Kidney epithelial cell (primary cell): ENCODE data around the genes STMN1, SH3BGRL3 and CD52.

GRCh38 chr1:25030543-25031628, 100.8 kb upstream of the RUNX3 start:
- RAMPAGE, long total RNA, result no peak
- RRBS, result no CpG with 5 or more reads among the region's 7 CpGs

DNA sequence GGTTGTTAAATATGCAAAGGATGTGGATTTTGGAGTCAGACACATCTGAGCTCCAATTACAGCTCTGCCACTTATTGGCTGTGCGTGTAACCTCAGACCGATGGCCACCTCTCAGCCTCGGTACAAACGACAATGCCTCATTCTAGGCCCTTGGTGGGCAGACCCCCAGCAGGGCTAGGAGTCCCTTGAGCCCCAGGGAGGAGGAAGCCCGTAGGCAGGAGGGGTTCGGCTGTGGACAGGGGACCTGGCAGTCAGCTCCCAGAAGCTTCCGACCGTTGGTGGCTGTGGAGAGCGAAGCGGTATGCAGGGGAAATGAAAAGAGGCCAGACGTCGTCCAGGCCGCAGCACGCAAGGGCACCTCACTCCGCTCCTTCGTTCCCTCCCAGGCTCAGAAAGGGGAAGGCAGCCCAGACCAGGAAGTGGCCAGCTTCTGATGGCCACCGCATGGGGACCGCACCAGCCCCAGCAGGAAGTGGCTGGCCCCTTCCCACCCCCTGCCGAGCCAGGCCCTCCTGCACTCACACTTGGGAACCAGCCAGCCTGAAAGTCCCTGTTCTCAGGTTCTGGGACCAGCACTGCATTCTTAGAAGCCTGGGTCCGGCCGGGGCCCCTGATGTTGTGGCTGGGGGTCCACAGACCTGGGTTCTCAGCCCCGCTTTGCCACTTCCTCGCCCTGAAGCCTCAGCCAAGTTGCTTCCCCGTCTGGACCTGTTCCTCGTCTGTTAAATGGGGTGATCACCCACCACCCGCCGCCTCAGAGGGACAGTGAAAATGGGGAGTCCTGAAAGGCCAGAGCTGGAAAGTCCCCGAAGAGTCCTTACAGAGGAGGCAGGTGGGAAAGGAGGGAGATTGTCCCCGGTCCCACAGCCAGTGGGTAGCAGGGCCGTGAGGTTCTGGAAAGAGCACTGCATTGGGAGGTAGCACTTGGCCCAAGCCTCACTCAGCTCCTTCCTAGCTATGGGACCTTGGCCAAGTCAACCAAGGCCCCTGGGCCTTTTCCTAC, 103.9 kb upstream of the RUNX3 start:
- RAMPAGE, long total RNA, result no peak
- RRBS, result no CpG with 5 or more reads among the region's 30 CpGs

DNA sequence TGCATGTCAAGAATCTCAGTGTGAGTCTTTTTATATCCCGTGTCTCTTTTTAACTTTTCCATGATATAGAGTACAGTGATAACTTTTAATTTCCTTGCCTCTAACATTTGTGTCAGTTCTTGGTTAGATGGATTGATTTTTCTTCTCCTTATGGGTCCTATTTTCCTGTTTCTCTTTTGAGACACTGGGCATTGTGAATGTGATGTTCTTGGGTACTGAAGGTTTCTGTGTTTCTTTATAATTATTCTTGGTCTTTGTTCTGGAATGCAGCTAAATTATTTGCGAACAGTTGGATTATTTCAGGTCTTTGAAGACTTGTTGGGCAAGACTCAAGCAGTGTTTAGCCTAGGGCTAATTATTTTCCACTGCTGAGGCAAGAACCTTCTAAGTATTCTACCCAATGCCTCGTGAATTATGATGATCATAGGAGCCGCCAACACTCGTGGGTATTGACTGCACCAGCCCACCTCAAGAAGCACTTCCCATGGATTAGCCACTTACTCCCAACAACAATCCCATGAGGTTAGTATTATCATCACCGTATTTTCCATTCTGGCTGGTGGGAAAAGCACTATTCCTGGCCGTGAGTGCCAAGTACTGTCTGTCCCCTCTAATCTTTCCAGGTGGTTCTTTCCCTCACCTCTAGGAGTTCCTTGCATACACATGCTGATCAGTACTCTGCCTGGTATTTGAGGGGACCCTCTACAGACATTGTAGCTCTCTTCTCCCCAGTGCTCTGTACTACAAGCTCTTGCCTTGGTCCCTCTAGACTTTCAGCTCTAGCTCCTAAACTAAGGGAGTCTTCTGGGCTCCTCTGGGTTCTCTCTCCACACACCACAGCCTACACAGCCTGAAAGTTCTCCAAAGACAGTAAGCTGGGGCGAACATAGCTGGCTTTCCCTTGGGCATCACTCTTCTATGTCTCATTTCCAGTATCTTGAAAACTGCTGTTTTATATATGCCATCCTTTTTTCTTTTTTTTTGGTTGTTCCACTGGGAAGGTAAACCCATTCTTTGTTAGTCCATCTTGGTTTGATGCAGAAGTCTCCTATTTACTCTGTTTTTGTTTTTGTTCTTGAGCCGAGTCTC, 13.2 kb downstream of the SYF2 start:
- RAMPAGE, long total RNA, result no peak
- RRBS, result no CpG with 5 or more reads among the region's 9 CpGs

DNA sequence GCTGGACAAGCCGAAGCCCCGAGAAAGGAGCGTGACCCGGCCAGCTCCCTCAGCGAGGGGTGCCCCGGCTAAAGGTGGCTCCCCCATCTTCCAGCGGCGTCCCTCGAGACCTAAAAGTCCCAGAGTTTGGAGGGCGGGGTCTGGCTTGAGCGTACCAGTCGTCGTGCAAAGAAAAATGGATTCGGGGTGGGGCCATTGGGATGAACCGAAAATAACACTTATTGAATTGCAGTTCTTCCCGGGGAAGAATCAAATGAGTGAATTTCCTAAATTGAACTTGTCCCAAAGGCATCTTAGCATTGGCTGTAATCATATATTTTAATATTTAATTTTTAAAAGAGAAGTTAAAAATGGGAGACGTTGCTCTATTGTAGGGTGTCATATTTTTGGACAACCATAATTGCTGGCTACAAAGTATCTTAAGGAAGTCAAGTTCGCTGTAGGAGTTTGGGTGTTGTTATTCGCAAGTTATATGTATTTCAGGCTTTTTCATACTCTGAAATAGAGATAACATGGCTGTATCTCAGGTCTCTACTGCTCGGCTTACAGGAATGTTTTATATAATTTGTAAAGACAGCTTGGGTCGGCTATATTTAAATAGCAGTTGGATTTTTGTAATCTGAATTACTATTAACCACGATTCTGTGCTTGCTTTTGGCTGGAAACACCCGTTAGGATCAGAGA, 752 bp downstream of the TMEM50A start:
- RAMPAGE, long total RNA, result no peak
- RRBS, result 2% methylated on average over 4 of the region's 23 CpGs

- RAMPAGE, long total RNA, result no peak
- RRBS, result no CpG with 5 or more reads among the region's 1 CpG
Observed at GRCh38 chr1:25434501-25434983, 3.8 kb downstream of the MACO1 start.

GRCh38 chr1:25491240-25491700, 52.1 kb upstream of the LDLRAP1 start:
- RAMPAGE, long total RNA, result no peak
- RRBS, result no CpG with 5 or more reads among the region's 8 CpGs

DNA sequence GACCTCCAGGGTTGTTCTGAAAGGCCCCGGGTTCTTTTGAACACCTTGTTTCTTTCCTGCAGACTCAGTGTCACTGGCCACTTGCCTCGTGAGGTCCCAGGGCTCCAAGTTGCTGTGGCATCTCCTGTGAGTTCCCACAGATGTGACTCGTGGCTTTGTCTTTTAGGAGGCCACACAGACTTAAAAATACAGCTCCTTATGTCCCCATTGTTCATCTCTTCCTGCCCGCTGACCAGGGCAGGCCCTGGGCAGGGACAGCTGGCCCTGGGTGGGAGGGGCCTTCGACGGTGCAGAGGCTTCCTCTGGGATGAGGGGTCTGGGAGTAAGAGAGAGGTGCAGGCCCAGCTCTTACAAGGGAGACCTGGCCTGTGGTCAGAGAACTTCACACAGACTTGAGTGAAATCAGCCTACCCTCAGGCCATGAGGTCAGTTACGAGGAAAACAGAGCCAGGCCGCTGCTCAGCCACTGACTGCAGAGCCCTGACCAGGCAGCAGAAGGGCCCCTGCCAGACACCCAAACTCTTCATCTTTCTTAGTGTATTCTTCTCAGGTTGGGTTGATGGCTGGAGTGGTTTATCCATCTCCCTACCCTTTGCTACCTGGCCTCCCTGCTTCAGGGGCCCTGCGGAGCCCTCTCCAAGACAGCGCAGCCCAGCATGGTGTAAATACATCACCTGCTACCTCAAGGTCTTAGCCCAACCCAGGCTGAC, 15.8 kb downstream of the LDLRAP1 start:
- RAMPAGE, long total RNA, result no peak
- RRBS, result no CpG with 5 or more reads among the region's 10 CpGs

DNA sequence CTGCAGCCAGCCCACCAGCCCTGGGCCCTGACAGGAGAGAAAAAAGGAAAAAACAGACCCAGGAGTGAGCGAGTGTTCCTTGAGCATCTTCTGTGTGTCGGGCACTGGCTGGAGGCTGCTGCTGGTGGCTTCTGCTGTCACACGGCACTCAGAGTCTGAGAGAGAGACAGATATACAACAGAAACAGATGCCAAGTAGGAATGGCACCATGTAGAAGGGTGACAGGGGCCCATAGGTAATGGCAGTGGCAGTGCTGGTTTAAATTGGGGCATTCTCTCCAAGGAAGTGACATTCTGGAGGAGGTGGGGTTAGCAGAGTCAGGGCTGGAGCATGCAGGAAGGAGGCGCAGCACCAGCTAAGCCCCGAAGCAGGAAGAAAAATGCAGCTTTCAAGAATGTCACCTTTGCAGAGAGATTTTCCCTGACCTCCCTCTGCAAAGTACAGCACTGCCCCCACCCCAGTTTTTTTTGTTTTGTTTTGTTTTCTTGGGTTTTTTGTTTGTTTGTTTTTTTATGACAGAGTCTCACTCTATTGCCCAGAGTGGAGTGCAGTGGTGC, 24.5 kb upstream of the SELENON start:
- RAMPAGE, long total RNA, result no peak
- RRBS, result no CpG with 5 or more reads among the region's 5 CpGs

DNA sequence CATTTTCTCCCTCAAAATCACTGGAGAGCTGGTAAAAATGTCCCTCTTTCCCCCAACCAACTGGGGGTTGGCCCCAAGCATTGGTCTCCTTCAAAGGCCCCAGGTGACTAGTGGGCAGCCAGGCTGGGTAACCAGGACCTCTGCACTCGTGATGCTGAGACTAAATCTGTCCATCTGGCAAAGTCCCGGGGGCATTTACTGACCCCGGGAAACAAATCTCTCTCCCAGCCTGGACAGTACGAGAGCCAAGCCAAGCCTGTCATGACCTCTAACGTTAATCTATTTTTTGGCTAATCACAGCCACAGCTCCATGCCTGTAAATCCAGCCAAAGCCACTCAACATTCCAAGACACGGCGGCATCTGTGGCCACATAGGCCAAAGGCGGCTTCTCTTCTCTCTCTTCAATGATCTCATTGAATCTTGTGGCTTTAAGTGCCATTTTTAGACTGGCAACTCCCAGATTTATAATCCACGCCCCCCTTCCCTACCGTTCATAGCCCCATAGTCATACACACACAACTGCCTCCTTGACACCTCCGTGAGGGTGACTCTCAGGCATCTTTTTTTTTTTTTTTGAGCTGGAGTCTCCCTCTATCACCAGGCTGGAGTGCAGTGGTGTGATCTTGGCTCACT, 5.8 kb upstream of the SELENON start:
- RAMPAGE, long total RNA, result no peak
- RRBS, result no CpG with 5 or more reads among the region's 11 CpGs

DNA sequence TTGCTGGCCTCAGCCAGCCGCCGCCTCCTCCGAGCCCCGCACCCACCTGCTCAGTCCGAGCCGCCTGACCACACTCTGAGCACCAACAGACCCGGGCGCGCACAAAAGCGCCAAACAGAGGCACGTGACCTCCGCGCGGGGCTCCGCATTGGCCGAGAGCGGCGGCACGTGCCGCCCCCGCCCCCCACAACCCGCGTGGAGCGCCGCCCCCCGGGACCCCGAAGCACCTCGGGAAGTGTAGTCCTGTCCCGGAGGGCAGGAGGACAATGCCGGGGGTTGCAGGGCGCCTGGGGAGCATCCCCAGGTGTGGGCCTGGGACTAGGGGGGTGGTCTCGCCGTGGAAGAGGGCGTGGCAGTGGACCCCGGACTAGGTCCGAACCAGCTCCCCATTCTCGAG, at the start of gene STMN1:
STMN1 (minus strand) TSS at position 77 of the 397 bp plus-strand sequence.
- RAMPAGE, long total RNA, result start-site peak on the minus strand centred at position 120 of the sequence, 88 bp wide, 3,848 and 1,869 reads in 2 replicates
- RRBS, result 1% methylated on average over 6 of the region's 37 CpGs

GRCh38 chr1:25933388-25933926, 27.2 kb upstream of the STMN1 start:
- RAMPAGE, long total RNA, result no peak
- RRBS, result no CpG with 5 or more reads among the region's 5 CpGs

DNA sequence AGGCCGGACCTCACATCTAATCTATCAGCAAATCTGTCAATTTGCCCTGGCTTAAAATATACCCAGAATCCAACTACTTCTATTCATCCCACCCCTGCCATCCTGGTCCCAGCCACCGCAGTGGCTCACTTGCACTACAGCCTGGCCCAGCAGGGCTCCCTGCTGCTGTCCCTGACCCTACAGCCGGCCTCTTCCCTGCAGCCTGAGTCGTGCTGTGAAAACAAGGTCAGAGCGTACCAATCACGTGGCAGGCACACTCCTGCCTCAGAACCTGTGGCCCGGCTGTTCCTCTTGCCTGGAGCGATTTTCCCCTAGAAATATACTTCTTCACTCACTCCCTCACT, 3.0 kb upstream of the EXTL1 start:
- RAMPAGE, long total RNA, result no peak
- RRBS, result 63% methylated on average over 1 of the region's 8 CpGs

GRCh38 chr1:26036028-26036294, 10.0 kb downstream of the SLC30A2 start:
- RAMPAGE, long total RNA, result no peak
- RRBS, result no CpG with 5 or more reads among the region's 20 CpGs

DNA sequence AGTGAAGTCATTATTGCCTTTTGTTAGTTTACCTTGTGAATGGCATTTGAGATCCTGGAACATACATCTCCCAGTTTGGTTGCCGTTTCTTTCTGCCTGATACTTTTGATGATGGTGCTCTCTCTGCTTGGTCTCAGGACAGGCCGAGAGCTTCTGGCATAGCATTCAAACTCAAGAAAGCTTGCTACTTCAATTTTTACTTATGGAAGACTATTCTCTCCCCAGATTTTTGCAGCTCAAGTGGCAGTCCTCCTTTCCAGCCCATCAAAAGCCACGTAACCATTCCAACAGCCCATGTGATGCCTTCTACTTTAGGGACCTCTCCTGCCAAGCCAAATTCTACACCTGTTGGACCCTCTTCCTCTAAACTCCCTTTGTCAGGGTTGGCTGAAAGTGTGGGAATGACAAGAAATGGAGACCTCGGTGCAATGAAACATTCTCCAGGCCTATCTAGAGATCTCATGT, 21.0 kb downstream of the CEP85 start:
- RAMPAGE, long total RNA, result no peak
- RRBS, result no CpG with 5 or more reads among the region's 4 CpGs

DNA sequence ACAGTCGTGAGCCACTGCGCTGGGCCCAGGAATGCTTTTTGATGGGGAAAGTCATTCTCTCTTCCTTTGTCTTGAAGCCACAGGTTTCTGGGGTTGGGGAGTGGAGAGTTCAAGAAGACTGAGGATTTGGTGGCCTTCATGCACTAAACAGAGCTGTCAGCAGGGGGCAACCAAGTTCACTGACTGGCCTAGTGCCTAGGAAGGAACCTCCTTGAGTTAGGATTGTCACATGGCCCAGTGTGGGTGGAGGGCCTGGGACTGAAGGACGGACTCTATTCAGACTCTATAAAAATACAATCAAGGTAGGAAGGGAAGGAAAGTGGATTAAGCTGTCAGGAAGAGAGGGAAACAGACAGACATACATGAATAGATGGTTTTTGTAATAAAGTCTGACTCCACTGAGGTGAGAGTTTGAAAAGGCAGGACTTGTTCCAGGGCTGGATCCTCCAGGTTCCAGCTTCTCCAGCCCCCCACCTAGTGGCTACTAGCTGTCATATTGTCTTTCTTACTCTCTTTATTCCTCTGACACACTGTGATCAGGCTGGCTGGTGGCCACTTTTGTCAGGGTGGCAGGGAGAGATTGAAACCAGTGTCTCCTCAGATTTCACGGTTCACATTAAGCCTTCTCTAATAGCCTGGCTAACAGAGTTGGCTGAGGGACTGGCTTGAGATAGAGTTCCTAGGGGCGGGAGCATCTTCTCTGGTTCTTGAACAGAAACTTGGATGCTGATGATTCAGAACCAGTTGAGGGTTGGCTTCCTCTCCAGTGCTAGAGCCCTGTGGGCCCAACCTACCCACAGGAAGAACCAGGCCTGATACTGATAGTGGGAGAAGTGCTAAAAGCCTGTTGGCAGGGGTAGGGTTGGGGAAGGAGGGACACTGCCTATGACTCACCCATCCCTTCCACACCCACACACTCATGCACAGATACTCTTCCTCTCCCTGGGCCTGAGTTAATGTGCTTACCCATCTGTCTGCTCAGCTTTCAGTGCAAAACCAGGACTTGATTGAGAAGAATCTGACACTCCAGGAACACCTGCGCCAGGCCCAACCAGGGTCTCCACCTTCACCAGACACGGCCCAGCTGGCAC, 4.0 kb upstream of the SH3BGRL3 start:
- RAMPAGE, long total RNA, result no peak
- RRBS, result no CpG with 5 or more reads among the region's 7 CpGs

- RAMPAGE, long total RNA, result start-site peak on the plus strand at chr1:26280041-26280149, 1,681 and 4,416 reads in 2 replicates
- RRBS, result under 1% methylated on average over 21 of the region's 67 CpGs
Observed at GRCh38 chr1:26279902-26280504, at the start of gene SH3BGRL3. Gene SH3BGRL3 (plus strand): TSS chr1:26280086.

- RAMPAGE, long total RNA, result no peak
- RRBS, result no CpG with 5 or more reads among the region's 21 CpGs
Observed at GRCh38 chr1:26307406-26308226, 1.2 kb upstream of the UBXN11 start.

DNA sequence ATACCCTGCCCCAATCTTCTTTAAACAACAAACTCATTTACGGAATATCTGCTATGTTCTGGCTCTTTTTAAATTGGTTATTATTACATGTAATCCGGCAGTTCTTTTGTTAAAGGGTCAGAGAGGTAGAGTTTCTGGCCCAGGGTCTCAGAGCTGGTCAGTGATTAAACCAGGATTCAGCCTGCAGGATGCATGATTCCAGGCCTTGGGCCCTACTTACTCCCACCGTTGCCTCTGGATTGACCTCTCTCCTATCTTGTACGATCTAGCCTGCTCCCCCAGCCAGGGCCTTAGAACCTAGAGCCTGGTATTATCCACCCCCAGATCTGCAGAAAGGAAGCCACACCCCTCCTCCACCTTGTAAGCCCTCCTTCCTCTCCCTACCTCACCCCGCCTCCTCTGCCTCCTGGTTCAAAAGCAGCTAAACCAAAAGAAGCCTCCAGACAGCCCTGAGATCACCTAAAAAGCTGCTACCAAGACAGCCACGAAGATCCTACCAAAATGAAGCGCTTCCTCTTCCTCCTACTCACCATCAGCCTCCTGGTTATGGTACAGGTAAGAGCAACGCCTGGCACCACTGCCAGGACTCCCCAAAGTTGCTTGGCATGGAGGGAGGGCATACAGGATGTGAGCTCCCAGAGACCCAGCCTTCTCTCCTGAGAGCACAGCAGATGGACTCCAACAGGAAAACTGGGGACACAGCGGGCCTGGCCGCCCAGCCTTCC, at the start of gene CD52:
CD52 (plus strand) TSS at position 442 of the 725 bp plus-strand sequence.
- RAMPAGE, long total RNA, result no peak
- RRBS, result no CpG with 5 or more reads among the region's 10 CpGs

GRCh38 chr1:26363679-26364149, 8.8 kb downstream of the ZNF683 start:
- RAMPAGE, long total RNA, result no peak
- RRBS, result no CpG with 5 or more reads among the region's 15 CpGs

- RAMPAGE, long total RNA, result no peak
- RRBS, result no CpG with 5 or more reads among the region's 18 CpGs
Observed at GRCh38 chr1:26468632-26469822, 3.2 kb upstream of the HMGN2 start.